LUHMES (cell line): ENCODE measurements around a stretch of chr14.

GRCh38 chr14:75577422-75578029 is 894 bp upstream of the FLVCR2 start:
- PRO-cap, result no peak

GRCh38 chr14:75627296-75627997 is 33.2 kb downstream of the ERG28 start:
- PRO-cap, result no peak

DNA sequence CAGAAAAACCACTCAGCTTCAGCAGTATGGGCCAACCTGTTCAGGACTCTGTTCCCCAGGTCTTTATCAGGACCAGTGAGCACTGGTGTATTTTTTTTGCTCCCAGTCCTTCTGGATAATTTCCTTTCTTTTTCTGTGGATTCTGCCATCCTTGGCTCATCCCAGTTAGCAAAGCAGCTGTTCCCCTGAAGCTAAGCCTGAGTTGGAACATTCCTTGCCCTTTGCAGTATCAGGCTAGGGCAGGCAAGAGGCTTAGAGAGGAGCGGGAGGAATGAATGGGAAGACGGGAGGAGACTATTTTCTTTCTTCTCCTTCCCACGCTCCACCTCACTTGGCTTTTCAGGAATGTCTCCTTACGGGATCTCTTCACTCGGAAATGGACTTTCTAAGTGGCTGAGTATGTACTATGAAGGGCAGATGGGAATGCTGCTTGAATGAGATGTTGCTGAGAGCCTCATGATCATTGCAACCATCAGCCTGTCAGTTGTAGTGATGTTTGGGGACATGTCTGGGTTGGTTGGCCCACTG is 29.2 kb downstream of the ERG28 start:
- PRO-cap, result no peak

DNA sequence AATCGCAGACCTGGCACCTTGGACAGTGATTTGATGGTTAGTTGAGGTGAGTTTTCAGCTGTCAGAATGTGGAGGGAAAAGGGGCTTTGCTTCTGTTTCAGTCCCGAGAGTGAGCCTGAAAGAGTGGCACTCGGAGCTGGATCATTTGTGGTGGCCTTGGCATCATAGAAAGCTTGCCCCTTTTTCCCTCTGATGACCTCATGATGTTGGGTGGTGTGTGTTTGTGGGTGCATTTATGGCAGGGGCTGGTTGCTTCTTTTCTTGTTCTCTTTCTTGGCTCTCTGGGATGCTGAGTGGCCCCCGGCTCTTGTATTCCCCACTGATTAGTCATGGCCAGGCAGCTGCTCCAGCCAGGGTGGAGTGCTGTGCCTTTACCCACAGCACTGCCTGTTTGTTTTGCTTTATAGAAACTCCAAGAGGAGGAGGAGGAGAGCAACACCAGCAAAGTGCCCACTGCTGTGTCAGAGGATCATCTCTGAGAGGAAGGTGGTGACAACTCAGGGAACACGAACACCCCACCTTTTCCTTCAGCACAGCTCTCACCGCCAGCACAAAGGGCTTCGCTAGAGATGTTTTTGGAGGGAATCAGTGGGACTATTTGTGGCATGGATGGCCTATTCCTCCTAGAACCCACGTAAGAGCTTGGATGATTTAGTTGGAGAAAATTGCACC is 14.5 kb downstream of the ERG28 start:
- PRO-cap, result no peak

GRCh38 chr14:75757184-75757569 is 96.1 kb downstream of the TTLL5 start:
- PRO-cap, result no peak

DNA sequence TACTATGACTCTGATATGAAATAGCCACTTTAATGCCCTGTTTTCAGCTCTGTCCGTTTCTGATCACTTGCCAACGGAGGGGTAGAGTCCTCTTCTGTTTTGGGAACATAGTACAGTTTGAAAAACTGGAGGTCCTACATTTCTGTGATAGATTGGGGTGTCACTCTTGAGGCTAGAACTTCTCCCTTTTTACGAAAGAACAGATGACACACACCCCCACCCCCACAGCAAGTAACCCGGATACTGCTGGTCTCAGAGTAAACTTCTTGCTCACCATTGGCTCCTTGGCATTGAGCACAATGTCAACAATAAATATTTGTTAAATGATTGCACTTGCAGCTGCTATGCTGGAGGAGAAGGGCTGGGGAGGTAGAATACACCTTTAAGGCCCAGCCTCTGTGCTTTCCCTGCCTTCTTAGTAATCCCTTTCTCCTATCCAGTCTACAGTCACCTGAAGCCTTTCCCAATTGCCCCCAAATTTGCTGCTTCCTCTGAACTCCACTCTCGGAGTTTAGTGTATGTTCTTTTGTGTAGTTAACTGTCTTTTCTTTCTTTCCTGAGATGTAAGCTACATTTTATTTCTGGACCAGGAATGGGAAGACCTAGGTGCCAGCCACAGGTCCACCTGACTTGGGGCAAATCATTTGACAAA is 149.8 kb downstream of the TGFB3 start:
- PRO-cap, result no peak

- PRO-cap, result no peak
These were observed 46.8 kb downstream of the TGFB3 start for GRCh38 chr14:75934760-75935599.

DNA sequence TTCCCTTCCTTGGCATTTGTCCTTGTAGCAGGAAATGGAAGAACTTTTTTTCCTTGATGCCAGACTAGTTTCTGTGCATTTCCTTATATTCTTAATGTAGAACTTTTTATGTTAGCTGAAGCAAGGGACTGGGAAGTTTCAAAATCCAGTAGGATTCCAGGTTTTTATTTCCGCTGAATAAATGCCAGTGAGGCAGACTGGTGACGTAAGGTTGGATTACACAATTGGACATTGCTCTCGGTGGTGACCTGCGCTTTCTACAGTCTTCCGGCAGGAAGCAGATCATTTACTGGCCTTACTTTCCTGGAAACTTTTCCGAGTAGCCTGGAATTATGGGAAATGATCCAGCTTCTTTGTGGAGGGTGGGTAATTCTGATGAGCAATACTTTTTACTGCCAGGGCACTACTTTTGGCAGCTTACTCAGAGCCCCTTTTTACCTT is 3.6 kb downstream of the IFT43 start:
- PRO-cap, result no peak

GRCh38 chr14:75997905-75998619 is 12.5 kb downstream of the IFT43 start:
- PRO-cap, result no peak

DNA sequence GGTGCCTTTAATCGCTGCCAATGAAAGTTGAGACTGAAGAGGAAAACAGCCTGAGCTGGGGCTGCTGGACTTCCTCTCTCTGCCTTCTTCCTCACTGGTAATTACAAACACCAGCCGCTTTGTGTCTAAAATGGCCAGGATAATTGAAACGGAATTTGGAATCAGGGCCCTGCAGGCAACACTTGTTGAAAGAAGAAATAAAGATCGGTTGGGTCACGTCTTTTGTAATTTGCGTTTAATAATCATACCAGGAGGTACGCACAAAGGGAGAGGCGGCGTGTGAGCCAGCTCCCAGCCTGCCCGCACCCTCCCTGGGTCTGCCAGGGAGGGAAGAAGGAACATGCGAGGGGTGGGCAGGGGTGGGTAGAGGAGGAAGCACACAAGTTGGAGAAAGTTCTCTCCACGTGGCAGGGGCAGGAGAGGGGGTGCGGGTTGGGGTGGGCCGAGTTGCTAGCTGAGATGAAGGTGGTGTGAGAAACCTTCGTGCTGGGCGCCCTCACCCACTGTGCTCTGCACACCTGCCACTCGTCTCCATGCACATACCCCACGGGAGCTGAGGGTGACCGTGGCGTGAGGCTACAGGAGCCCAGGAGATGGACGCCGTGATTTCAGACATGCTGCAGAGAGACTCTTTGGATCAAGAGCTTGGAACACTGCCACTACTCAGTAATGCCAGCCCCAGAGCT is 51.2 kb upstream of the GPATCH2L start:
- PRO-cap, result no peak

DNA sequence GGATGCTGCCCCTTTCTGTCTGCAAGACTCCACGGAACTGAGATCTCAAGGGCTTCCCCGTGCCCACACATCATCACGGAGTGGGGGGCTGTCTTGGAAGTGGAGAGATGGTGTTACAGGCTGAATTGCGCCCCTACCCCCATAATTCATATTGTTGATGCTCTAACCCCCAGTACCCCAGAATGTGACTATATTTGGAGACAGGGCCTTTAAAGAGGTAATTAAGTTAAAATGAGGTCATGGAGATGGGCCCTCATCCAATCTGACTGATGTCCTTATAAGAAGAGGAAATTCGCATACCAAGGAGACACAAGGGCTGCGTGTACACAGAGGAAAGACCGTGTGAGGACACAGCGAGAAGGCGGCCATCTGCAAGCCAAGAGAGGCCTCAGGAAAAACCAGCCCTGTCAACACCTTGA is 50.4 kb upstream of the GPATCH2L start:
- PRO-cap, result no peak

GRCh38 chr14:76473218-76473968 is 97.5 kb downstream of the ESRRB start:
- PRO-cap, result bidirectional peak, plus-strand start at chr14:76473622, minus-strand start at chr14:76473492

DNA sequence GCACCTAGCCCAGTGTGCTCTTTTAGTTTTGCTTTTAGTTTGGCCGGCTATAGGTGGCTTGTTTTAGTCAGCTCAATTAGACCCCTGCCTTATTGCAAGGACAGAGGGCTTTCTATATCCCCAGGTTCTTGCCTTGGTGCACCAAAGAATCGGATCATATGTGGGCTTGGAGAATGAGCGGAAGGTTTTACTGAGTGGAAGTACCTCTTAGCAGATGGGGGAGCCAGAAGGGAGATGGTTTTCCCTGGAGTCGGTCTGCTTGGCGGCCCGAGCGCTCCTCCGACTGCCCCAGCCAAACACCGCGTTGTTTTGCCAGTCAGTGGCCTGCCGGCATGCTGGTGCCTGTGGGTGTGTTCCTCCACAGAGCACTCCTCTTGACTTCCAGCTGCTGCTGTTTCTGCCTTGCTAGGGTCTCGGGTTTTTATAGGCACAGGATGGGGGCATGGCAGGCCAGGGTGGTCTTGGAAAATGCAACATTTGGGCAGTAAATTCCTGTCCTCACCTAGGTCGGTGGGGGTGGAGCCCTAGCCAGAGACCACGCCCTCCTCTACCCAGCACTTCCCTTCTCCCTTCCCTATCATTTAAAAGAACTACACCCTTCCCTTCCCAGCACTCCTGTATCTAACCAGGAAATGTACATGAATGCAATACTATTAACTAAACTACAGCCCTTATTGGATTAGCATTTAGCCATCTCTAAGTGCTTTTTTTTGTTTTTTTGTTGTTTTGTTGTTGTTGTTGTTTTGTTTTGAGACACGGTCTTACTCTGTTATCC is 34.8 kb upstream of the VASH1 start:
- PRO-cap, result no peak

DNA sequence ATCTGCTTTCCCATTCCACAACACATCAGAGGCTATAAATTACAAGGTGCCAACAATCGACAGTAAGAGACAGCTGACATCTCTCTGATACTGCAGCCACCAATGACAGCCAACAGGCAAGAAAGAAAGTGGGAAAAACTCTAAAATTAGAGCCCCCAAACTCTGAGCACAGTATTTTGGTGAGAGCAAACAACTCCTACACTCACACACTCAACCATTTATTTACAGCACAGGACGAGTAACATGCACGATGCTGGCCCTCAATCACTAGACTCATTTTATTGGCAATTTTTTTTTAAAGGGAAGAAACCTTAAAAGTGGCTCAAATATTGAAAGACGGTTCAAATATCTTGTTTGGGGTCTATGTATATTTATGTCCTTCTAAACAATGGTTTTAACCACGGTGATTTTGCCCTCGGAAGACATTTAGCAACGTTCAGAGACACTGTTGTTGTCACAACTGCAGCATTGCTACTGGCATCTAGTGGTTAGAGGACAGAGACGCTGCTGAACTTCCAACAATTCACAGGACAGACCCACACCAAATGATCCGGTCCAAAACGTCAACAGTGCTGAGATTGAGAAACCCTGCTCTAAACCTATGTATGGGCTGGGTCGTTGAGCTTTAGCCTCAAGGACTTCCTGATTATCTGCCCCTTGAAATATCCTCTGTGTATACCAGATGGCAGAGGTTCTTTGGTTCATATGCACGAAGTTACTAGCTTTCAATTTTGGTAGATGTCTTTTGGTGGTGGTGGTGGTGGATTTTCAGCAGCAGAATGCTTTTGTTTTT is 1.8 kb downstream of the ANGEL1 start:
- PRO-cap, result no peak

GRCh38 chr14:77007015-77007700 is 21.4 kb downstream of the IRF2BPL start:
- PRO-cap, result no peak

- PRO-cap, result no peak
These were observed 1.2 kb downstream of the IRF2BPL start for GRCh38 chr14:77027187-77027781.

- PRO-cap, result bidirectional peak, plus-strand start at chr14:77032719, minus-strand start at chr14:77032626; bidirectional peak, plus-strand start at chr14:77033502, minus-strand start at chr14:77033208
These were observed 4.2 kb upstream of the IRF2BPL start for GRCh38 chr14:77032501-77033258.

GRCh38 chr14:77045413-77046144 is 17.1 kb upstream of the IRF2BPL start:
- PRO-cap, result no peak

DNA sequence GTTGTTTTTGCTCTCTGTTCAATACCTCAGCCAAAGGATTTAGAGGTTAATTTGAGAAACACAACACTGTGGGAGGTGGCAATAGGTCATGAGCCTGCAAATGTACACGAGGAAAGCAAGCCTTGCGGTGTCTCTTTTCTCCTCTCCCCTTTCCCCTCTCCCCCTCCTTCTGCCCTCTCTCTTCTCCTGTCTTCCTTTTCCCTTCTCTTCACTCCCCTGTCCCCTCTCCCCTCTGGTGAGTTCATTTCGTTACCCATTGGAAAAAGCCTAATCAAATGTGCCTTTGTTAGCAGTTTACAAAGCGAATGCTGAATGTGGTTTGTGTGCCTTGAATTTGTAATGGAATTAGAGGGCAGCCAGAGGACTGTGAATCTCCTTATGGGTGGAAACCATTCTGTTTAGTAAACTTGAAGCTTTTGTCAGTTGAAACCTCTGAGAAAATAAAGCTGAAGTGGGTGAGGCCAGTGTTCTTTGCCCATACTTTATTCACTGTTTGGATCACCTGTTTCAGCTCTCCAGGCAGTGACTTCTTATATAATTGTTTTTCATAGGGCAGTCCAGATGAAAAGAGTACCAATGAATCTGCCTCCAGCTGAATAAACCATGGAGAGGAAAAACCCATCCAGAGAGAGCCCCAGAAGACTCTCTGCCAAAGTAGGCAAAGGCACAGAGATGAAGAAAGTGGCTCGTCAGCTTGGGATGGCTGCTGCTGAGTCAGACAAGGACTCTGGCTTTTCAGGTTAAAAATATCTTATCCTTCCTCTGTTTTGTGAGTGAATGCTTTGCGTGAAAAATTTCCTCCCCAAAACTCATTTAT is 7.3 kb downstream of the CIPC start:
- PRO-cap, result no peak

DNA sequence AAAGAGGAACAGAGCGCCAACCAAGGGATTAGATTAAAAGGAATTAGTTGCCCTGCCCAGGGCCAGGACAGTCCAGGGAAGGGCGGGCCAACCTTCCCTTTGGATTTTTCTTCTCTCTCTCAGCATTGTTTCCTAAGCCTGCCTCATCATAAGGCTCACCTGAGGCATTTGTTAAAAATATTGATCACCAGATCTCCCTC is 8.7 kb downstream of the CIPC start:
- PRO-cap, result no peak